Mammary microvascular endothelial cell (primary cell): ENCODE measurements around the gene NR2E3.

GRCh38 chr15:70421029-70421533, 323.4 kb upstream of the TLE3 start:
- RAMPAGE, long total RNA: no peak

GRCh38 chr15:70452092-70452606, 311.2 kb downstream of the UACA start:
- RAMPAGE, long total RNA: no peak

DNA sequence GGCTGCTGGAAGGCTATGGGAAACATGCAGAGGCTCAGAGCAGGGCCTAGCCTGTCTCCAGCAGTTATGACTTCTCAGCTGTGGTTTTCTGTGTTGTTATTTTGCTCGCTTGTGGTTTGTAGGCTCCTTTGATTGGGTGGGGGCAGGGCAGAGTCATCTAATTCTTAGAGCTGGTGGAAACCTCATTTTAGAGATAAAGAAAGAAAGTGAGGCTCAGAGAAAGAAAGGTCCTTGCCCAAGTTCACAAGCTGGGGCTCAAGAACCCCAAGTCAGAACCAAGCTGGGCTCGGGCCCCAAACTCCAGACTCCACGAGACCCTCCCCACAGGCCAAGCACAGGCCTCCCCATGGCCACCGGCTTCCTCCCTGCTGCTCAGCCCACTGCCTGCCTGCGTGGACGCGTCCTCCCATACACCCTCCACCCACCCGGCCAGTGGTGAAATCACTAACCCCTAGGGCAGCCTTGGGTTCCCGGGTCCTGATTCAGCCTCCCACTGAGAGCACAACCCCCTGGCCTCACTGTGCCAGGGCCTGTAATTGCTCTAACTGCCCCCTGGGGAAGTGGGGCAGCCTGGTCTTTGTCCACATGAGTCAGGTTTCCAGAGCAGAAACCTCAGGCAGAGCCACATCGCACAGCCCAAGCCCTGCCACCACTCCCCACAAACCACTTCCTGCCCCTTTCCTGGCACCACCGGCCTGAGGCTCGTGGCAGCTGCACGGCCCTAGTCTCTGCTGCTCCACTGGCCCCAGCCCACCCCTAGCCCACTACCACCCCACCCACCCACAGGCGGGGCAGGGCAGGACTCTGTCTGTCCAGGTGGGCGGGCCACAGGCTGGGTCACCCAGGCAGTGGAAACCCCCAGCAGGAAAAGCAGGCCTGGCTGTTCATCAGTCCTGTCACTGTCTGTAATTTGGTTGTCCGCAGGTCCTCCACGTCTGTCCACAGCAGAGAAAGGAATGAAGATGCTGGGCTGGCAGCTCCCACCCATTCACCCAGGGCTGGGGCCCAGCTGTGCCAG, 270.7 kb downstream of the UACA start:
- RAMPAGE, long total RNA: no peak

- RAMPAGE, long total RNA: no peak
Observed at GRCh38 chr15:70703181-70704047, 59.9 kb downstream of the UACA start.

- RAMPAGE, long total RNA: no peak
Observed at GRCh38 chr15:70740009-70740390, 23.4 kb downstream of the UACA start.

DNA sequence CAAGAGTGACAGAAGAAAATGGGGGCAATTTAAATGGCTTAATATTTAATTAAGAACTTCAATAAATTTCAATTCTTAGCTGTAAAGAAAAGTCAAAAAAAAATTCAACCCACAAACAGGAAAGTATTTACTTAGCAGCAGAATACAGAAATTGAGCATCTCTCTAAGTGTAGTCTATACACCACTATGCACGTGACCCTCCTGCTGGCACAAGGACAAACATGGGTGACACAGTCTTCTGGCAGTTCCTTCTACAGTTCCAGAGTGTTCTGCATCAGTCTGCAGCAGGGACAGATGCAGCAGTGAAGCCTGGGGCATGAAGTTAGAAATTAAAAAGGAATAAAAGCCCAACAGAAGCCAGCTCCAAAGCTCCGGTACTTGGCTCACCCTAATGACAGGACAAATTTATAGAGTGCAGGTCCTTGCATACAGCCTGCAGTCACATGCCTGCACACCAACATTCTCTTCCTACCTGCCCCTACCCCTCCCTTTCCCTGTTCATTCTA, 15.2 kb downstream of the UACA start:
- RAMPAGE, long total RNA: no peak

GRCh38 chr15:70852309-70852796, 1.6 kb downstream of the LARP6 start:
- RAMPAGE, long total RNA: no peak

DNA sequence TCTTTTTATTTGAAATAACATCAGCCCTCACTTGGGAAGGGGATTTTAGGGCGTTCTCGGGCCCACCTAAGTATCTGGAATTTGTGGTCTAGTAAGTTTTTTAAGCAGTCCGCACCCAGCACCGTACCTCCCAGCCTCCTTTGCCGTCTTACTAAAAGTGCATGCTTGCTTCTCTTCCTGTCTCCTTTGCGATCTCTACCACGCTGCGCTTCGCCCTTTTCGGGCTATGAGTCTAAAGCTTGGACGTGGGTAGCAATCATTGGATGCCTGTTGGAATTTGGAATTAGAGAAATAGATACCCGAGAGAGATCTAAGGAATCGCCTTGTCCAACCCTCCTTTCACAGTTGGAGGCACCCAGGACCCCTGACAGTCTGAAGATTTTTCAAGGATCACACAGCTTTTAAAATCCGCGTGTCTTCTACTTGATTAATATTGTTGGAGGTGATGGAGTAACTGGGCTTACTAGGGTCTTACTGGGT, 1.2 kb downstream of the THSD4 start:
- RAMPAGE, long total RNA: no peak

DNA sequence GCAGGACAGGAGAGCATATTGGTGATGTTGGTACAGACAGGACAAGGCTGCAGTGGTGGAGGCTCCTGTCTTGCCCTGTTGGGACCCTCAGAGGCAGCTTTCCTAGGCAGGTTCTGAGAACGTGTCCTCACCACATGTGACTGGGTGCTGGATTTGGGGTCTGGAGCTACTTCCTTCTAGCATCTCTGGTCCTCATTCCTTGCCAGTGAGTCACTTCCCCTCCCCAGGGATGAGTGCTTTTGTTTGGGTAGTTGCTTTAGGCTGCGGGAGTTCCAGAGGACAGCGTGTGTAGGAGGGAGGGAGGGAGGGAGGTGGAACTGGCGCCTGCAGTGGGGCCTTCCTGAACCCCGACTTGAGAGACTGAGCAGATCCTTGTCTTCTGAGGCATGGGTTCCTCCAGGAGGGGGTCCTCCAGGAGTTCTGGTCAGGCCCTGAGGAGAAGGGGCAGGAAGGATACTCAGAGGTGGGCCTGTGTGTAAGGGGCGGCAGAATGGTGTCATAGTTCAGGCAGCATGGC, 21.2 kb downstream of the THSD4 start:
- RAMPAGE, long total RNA: no peak

GRCh38 chr15:71294172-71294517, 178.9 kb downstream of the THSD4 start:
- RAMPAGE, long total RNA: no peak

GRCh38 chr15:71328351-71328864, 213.1 kb downstream of the THSD4 start:
- RAMPAGE, long total RNA: no peak

DNA sequence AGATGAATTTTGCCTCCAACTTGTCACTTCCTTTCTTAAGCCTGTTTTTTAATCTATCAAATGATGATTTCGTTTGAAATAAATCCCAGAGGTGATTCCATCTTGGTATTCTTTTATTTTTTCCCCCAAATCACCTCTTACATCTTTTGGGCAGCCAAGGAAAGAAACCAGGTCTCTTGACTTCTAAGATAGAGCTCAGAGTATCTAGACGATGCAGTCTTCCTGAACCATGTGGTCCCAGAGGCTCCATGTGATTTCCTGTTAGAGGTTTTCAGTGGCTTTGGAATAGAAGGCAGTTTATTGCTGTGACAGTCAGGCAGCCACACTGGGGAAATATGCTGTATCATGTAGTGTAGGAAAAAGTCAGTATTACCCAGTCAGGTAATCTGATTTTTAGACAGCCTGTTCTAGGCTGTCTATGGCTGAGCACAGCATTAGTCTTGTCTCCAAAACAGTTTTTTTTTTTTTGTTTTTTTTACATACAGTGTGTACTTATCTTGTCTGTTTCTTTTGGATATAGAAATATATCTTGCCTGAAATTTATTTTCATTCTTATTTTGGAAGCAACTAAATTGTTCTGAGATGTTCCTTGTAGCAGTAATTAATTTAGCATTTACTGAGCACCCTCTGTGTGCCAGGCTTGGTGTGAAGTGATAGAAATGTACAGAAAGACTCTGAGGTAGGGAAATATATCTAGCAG, 294.3 kb downstream of the THSD4 start:
- RAMPAGE, long total RNA: no peak

DNA sequence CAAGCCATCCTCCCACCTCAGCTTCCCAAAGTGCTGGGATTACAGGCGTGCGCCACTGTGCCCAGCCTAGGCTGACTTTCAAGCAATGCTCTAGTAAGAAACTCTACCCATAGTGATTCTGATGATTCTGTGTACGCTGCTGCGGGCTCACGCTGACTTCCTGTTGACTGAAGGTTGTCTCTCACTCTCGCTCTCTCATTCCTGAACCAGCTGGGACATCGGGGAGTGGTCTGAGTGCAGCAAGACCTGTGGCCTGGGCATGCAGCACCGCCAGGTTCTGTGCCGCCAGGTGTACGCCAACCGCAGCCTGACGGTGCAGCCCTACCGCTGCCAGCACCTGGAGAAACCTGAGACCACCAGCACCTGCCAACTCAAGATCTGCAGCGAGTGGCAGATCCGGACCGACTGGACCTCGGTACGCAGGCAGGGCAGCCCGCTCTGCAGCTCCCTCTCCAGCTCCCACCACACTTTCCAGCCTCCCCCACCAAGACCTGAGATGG, 63.7 kb upstream of the NR2E3 start:
- RAMPAGE, long total RNA: no peak

- RAMPAGE, long total RNA: no peak
Observed at GRCh38 chr15:71810203-71810816, at the start of gene NR2E3. TSS of gene NR2E3 (plus strand) at chr15:71810554.

- RAMPAGE, long total RNA: no peak
Observed at GRCh38 chr15:72227753-72227930, 3.3 kb downstream of the PKM start.

GRCh38 chr15:72227931-72228061, 3.2 kb downstream of the PKM start:
- RAMPAGE, long total RNA: no peak

GRCh38 chr15:72232173-72232431, 1.1 kb upstream of the PKM start:
- RAMPAGE, long total RNA: no peak

DNA sequence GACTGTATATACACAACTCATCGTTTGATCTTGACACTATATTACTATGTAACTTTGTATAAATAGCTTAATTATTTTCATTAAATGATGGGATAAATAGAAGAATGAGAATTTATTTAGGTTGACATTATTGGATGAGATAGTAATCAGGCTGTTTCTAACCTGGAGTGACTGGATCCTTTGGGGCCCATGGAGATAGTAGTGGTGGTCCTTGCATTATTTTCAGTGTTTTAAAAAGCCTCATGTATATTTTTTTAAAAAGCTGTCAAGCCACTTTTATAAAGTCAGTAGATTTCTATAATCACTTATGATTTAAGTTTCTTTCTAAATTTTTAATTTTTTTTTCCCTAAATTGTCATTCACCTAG, 11.6 kb downstream of the ARIH1 start:
- RAMPAGE, long total RNA: no peak

DNA sequence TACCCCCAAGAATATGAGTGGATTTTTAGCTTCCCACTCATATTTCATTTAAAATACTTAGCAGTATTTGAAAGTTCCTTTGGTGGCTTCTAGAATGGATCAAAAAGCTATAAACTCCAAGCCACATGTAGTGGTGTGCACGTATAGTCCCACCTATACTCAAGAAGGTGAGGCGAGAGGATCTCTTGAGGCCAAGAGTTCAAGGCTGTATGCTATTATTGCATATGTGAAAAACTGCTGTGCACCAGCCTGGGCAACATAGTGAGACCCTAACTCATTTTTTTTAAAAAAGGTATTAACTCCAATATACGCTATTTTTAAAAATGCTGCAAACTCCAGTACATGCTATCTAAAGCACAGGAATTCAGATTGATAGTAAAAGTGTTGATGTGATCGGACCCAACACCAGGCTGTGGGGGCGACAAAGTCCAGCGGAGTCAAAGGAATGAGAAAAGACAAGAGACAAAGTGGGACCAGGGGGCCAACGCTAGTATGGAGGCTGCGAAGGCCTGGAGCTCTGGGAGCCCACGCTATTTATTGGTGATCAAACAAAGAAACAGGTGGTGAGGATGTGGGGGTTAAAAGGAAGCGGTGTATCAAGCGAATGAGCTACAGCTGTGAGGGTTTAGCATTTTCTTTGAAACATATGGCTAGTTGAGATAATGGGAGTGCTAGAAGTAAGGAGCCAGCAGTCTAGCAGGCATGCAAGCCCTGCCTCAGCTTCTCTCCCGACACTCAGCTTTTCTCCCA, 66.6 kb downstream of the ARIH1 start:
- RAMPAGE, long total RNA: no peak

- RAMPAGE, long total RNA: no peak
Observed at GRCh38 chr15:72779675-72780304, 3.8 kb downstream of the ADPGK start.